Bronchus (tissue), 1 donor: Measurements from ENCODE around the genes MYL9, RAB5IF and SAMHD1.

DNA sequence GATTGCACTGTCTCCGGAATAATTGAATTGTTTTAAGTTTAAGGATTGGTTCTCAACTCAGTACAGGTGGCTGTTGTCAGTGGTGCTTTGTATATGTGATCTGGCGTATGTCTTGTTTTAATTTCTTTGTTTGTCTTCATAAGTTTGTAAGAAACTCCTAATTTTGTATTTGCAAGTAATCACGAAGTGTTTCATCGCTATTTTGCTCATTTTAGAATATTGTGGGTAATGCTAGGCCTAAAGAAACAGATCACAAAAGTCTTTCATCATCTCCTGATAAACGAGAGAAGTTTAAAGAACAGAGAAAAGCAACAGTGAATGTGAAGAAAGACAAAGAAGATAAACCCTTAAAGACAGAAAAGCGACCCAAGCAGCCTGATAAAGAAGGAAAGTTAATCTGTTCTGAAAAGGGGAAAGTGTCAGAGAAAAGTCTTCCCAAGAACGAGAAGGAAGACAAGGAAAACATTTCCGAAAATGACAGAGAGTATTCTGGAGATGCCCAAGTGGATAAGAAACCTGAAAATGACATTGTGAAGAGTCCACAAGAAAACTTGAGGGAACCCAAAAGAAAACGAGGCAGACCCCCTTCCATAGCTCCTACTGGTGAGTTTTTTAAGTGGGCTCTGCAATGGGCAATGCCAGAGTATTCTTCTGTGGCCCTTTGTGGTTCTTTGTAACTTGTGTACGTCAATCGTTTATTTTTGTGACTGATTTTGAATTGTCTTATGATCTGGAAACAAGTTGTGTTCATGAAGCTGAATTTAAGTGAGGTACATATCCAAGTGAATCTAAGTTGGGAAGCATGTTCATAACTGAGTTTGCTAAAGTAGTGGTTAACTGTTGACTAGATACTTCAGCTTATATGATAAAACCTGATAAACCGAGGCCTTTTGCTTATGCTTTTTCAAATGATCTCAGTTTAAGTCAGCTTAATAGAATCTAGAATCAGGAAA is 91.2 kb downstream of the SCAND1 start:
- PRO-cap = no peak

- PRO-cap = no peak
Observed at GRCh38 chr20:36062599-36063225, 91.8 kb upstream of the EPB41L1 start.

GRCh38 chr20:36112641-36112852 is 42.0 kb upstream of the EPB41L1 start:
- PRO-cap = unidirectional peak, plus-strand start at chr20:36112758

- PRO-cap = no peak
Observed at GRCh38 chr20:36113471-36113875, 41.1 kb upstream of the EPB41L1 start.

DNA sequence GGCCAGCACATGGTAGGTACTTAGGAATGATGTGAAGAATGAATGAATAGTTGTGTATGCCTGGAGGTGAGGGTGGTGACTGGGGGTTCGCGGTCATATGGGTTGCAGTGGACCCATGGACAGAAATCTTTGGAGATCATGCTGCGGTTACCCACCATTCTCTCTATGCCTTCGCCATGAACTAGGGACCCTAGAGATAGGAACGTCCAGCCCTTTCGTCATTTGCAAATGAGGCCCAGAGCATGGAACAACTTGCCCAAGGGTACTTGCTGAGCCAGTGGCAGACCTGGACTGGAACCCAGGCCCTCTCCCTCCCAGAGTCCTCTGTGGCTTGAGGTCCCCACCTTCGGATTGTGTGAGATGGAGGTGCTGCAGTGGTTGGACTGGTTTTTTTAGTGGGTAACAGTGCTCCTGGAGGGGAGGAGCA is 1.1 kb upstream of the EPB41L1 start:
- PRO-cap = no peak

- PRO-cap = no peak
Observed at GRCh38 chr20:36254472-36254743, 18.1 kb downstream of the AAR2 start.

DNA sequence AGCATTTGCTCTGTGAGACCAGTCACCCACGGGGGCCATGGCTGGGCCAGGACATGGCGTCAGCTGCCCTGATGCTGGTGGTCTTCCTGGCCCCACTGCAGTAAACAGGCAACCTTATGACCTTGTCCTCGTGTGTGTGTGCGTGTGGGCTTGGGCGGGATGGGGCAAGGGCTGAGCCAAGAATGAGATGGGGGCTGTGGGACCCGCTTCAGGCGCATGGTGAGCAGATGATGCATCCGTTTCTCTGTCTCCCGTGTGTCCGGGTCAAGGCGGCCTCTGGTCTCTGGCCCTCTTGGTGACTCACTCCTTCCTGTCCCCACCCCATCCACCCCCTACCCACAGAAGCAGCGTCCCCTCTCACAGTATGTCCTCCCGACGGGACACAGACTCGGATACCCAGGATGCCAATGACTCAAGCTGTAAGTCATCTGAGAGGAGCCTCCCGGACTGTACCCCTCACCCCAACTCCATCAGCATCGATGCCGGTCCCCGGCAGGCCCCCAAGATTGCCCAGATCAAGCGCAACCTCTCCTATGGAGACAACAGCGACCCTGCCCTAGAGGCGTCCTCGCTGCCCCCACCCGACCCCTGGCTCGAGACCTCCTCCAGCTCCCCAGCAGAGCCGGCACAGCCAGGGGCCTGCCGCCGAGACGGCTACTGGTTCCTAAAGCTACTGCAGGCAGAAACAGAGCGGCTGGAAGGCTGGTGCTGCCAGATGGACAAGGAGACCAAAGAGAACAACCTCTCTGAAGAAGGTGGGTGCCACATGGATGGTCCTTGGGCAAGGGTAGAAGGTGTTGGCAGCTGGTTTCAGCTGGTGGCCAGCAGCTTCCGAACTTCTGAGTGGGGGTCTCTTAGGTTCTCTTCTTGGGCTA is 41.2 kb upstream of the MYL9 start:
- PRO-cap = no peak

DNA sequence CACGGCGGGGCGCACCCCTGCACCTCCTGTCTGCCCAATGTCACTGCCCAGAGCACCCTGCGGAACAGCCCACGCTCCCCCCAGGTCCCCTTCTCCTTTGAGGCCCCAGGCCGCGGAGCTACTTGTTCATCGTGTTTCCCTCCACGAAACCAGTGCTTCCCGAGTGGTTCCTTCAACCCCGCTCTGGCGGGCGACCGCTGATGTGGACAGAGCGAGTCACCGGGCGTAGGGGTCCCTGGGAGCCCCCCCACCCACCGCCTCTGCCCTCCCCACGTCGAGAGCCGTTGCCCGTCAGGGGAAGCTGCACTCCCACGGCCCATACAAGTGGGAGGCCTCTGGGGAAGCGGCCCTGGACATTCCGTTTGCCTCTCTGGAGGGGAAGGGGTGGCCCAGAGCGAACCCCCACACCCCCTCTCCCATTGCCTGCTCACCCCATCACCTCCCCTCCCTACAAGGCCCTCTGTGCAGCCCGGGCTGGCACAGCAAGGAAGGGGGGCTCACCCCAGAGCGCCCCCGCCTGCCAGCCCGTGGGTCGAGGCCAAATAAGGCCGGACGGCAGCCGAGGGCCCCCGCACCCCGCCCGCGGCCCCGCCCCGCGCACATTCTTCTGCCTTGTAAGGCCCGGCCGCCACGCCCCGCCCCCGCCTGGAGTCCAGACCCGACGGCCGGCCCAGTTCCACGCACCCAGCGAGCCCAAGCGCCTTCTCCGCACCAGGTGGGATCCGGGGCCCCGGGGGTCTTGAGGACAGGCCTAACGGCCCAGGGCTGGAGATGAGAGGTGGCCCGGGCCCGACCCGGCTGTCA is at the start of gene MYL9:
TSS of gene MYL9 (plus strand) at position 673 of the 804 bp plus-strand sequence.
- PRO-cap = bidirectional peak, plus-strand start at position 655 of the sequence, minus-strand start at position 519 of the sequence

- PRO-cap = no peak
Observed at GRCh38 chr20:36570669-36570956, 2.8 kb upstream of the TGIF2 start.

- PRO-cap = no peak
Observed at GRCh38 chr20:36575404-36575824, 2.0 kb downstream of the TGIF2 start.

GRCh38 chr20:36605344-36606447 is at the start of gene RAB5IF:
TSS of gene RAB5IF (plus strand) at chr20:36605779.
- PRO-cap = bidirectional peak, plus-strand start at chr20:36605809, minus-strand start at chr20:36605539

GRCh38 chr20:36744718-36745298 is 1.1 kb downstream of the NDRG3 start:
- PRO-cap = no peak

GRCh38 chr20:36784120-36784756 is 10.7 kb upstream of the DSN1 start:
- PRO-cap = no peak

- PRO-cap = no peak
Observed at GRCh38 chr20:36802828-36803302, 29.3 kb upstream of the DSN1 start.

DNA sequence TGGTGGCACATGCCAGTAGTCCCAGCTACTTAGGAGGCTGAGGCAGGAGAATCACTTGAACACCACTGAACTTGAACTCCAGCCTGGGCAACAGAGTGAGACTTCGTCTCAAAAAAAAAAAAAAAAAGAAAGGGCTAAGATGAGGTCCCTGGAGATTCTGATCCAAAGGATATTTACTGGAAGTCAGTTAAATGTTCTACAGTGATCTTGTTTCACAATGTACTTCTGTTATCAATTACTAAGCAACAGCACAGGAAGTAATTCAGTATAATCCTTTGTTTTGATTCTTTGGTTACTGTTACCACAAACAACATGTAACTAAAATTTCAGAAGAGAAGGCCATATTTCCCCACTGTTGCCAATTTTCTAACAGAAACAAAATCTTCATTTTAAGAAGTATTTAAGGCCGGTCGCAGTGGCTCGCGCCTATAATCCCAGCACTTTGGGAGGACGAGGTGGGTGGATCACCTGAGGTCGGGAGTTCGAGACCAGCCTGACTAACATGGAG is 7.2 kb downstream of the SAMHD1 start:
- PRO-cap = no peak

DNA sequence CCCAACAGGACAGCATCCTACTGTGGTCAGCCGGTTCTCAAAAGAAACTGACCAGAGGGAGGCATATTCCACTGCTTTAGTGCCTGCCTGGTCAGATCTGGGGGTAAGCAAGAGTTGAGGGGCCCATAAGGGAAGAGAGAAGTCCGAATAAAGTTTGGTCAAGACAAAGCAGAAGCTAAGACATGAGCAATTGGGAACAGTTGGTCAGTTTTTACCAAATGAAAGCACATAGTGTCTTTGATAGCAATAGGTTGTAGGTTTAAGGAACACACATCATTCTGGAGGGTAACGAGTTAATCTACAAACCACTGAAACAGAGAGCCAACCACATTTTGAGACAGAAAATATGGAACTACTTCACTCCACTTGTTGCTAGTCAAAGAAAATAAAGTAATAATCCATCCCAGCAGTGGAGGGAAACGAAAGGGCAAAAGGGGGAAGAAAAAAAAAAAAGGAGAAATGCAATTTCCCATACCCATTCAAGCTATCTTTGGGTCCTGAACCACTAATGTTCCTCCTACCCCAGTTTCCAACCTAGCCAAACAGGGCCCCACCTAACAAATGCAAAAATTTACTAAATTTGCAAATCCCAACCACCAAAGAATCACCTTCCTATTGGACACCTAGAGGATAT is 1.5 kb downstream of the SAMHD1 start:
- PRO-cap = unidirectional peak, minus-strand start at position 39 of the sequence; bidirectional peak, plus-strand start outside the sequence, minus-strand start at position 562 of the sequence

DNA sequence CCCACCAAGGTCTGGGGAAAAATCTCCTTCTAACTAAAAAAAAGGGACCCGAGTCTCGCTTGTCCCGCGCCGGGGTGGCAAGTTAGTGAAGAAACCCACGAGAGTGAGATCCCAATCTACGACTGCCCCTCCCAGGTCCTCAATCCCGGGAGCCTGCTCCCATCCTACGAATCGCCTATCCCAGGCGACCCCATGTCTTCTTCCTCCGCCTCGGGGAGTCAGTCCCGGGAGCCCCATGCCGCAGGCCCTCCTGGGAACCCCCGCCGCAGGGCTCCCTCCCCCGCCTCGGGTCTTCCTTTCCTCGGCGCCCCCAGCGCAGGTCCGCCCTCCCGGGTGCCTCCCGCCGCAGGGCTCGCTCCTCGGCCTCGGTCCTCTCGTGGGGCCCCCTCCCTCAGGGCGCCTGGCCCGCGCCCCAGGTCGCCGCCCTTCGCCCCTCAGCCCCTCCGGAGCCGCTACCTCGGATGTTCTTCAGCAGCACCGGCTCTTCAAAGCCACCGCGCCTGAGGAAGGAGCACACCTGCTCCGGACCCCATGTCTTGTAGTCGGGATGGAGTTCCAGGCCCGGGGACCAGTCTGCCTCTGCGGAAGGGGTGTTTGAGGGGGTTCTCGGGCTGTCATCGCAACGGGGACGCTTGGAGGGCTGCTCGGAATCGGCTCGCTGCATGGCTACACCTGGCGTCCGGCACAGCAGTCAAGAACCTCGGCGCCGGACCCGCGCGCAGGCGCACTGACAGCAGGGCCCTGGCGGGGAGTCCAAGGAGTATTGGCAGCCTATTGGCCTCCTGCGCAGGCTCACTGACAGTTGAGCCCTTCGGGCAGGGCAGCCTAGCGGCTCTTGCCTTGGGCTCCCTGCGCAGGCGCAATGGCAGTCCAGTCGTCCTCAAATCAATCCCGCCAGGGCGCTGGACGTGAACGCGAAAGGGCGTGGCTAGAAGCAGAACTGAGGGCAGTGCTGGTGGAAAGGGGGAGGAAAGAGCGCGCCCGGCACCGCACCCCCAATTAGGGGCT is at the start of gene SAMHD1:
TSS of gene SAMHD1 (minus strand) at position 729 of the 1,008 bp plus-strand sequence.
- PRO-cap = bidirectional peak, plus-strand start at position 937 of the sequence, minus-strand start at position 729 of the sequence

DNA sequence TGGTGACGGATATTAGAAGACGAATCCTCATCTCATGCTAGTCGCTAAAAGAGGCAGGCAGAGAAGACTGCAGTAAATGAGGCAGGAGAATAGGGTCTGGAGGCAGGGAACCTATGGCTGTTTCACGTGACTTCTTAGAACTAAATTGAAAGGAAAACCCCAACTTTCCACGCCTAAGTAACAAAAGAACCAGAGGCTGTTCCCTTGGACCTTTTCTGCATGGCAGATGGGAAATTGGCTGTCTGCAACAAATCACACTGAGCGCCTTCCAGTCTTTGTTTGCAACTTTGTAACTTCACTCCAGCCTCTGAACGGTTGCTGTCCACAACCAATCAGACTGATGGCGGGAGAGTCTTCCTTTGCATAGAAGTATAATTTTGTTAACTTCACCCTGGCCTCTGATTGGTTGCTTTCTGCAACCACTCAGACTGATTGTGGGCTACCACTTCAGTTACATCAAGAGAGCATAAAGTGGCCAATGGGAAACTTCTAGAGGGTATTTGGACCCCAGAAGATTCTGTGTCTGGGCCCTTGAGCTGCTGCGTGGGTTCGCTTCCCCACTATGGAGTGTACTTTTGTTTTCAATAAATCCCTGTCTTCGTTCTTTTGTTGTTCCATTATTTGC is 890 bp upstream of the RBL1 start:
- PRO-cap = no peak

- PRO-cap = no peak
Observed at GRCh38 chr20:37220435-37221126, 41.0 kb downstream of the GHRH start.

GRCh38 chr20:37228270-37228737 is 33.3 kb downstream of the GHRH start:
- PRO-cap = no peak